Pulmonary artery (tissue), 1 donor: ENCODE measurements around the gene BTAF1.

DNA sequence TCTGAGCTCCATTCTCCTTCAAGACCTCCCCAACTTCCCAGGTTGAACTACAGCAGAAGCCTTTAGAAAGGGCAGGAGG, 427 bp upstream of the FAS start:
- PRO-cap = no peak

- PRO-cap = no peak
Observed at GRCh38 chr10:89347617-89348265, 19.9 kb downstream of the IFIT3 start.

DNA sequence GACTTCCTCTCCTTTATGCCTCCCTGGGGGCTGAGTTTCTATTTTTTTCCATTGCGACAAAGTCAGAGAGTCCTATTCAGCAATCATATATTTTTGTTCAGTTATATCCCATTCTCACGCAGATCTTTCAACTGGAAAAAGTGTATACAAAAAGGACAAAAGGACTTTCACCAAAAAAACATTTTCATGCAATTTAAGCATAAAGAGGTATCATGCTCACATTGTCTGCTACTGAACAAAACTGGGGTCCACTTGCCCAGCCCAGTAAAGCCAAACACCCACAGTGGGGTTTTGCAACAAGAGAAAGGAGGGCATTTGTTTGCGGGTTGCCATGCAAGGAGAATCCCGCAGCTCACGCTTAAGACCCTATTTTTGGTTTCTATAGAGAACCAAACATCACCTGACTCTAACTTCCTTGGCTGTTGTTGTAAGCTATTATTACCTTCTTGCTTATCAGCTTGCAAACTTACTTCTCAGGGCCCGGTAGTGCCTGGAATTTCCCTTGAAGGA, 20.5 kb downstream of the IFIT3 start:
- PRO-cap = no peak

GRCh38 chr10:89414925-89415859, 824 bp downstream of the IFIT5 start:
- PRO-cap = unidirectional peak, minus-strand start at chr10:89415248

- PRO-cap = no peak
Observed at GRCh38 chr10:89602840-89603478, 42.1 kb downstream of the PANK1 start.

DNA sequence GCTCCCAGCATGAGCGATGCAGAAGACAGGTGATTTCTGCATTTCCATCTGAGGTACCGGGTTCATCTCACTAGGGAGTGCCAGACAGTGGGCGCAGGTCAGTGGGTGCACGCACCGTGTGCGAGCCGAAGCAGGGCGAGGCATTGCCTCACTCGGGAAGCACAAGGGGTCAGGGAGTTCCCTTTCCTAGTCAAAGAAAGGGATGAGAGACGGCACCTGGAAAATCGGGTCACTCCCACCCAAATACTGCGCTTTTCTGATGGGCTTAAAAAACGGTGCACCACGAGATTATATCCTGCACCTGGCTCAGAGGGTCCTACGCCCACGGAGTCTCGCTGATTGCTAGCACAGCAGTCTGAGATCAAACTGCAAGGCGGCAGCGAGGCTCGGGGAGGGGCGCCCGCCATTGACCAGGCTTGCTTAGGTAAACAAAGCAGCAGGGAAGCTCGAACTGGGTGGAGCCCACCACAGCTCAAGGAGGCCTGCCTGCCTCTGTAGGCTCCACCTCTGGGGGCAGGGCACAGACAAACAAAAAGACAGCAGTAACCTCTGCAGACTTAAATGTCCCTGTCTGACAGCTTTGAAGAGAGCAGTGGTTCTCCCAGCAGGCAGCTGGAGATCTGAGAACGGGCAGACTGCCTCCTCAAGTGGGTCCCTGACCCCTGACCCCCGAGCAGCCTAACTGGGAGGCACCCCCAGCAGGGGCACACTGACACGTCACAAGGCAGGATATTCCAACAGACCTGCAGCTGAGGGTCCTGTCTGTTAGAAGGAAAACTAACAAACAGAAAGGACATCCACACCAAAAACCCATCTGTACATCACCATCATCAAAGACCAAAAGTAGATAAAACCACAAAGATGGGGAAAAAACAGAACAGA, 310.0 kb downstream of the KIF20B start:
- PRO-cap = no peak

- PRO-cap = no peak
Observed at GRCh38 chr10:90453668-90453999, 404.2 kb downstream of the HTR7 start.

DNA sequence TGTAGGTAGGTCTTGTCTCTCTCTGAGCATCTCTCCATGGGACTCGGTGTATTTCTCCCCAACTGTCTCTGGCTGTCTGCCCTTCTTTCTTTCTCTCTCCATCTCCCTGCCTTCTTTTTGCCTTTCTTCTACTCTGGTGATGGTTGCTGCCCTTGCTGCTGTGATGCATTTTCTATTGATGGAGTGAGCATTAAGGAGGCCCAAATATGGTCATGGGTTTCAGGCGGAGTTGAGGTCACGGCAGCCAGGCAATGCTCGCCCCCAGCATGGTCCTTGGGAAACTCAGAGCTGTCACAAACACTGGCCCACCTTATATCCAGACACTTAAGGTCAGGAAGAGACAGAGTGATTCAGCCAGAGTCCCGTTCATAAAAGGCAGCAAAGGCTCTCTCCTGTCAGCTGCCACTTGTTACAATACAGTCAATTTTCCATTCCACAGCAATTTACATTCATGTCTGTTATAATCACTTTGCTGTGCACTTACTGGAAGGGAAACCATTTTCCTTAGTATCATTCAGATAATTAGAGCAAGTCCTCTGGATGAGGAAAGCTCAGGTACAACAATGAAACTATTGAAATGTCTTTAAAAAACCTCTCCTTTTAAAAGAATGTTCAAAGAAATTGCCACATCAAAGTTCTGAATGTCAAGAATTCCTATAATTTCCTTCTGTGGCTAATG, 14.7 kb upstream of the ANKRD1 start:
- PRO-cap = no peak

- PRO-cap = no peak
Observed at GRCh38 chr10:91201222-91201600, 19.3 kb upstream of the PCGF5 start.

GRCh38 chr10:91557262-91557663, 75.6 kb downstream of the PPP1R3C start:
- PRO-cap = no peak

DNA sequence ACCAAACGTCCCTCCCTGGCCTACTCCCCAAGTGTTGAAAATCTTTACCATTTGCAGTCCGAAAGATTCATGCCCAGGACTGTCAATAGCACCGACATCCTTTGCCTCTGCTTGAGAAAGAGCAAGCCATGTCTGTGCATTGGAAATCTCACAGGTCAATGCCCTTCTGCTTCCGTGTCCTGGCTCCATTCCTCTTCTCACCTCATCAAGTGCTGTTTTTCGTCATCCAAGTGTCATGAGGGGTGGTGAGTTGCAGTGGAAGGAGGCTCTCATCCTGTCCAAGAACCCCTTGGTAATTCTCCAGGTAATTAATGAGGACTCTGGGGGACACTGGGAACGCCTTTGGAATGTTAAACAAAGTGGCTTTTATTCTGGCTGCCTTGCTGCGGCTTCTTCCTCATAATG, 57.9 kb downstream of the PPP1R3C start:
- PRO-cap = no peak

- PRO-cap = no peak
Observed at GRCh38 chr10:91581825-91582688, 50.8 kb downstream of the PPP1R3C start.

DNA sequence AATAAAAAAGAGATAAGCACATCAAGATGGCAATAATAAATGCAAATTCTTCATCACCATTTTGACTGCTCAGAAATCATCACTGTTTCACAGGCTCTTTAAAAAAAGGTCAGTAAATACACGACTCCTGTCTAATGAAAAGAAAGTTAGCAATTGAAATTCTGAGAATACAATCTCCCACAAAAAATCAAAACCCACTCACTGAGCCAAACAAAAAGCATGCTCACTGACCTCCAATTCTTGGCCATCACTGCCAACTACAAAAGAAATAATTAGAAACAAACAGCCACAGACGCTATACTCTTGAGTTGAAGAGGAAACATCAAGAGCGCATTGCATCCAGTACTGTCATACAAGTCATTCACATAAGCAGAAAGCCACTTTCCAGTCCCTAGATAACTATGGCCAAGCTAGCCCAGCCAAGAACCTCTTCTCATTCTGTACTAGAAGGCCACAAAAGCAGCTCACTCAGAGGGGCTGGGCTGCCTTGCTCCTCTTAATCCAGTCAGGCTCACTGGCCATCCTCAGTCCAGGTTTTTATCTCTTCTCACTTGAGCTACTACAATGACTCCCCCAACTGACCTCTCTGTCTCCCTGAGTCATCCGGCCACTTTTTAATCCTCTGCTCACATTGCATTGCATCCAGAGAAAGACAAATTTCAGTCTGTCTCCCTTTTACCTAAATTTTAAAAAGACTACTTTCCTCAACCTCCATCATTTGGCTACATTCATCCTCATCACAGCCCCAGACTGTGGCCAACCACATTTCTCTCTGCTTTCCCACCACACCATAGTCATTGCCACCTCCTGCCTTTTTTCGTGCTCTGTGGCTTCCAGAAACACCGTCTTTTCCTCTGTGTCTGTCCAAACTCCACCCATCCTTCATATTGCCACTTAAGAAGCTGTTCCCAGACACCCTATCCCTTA, 25.2 kb downstream of the PPP1R3C start:
- PRO-cap = no peak

- PRO-cap = no peak
Observed at GRCh38 chr10:91626449-91627328, 6.2 kb downstream of the PPP1R3C start.

- PRO-cap = no peak
Observed at GRCh38 chr10:91629739-91630914, 2.7 kb downstream of the PPP1R3C start.

GRCh38 chr10:91632061-91632307, 887 bp downstream of the PPP1R3C start:
- PRO-cap = no peak

DNA sequence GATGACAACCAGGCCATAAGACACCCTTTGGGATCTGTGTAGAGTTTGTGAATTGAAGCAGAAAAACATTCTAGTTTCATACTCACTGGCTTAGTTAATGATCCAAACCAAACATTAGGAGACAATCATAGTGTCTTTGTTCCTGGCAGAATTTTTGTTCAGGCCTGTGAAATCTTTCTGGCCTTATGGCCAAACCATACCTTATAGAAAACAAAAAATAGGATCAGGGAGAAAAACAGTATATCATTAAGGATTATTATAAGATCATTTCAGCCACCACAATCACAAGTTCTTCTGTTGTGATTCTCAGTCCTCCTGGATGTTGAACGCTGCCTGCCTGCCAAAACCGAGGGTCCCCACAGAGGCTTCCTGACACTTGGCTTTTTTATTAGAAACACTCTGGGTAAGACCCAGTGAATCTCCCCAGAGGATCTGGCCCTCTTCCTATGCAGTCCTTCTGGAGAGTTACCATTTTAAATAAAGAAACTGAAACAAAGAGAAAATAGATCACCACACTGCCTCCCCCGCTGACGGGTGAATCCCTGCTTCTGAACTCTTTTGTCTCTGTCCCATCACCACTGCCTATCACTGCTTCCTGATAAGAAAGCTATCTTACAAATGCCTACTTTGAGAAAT, 79.3 kb upstream of the PPP1R3C start:
- PRO-cap = no peak

DNA sequence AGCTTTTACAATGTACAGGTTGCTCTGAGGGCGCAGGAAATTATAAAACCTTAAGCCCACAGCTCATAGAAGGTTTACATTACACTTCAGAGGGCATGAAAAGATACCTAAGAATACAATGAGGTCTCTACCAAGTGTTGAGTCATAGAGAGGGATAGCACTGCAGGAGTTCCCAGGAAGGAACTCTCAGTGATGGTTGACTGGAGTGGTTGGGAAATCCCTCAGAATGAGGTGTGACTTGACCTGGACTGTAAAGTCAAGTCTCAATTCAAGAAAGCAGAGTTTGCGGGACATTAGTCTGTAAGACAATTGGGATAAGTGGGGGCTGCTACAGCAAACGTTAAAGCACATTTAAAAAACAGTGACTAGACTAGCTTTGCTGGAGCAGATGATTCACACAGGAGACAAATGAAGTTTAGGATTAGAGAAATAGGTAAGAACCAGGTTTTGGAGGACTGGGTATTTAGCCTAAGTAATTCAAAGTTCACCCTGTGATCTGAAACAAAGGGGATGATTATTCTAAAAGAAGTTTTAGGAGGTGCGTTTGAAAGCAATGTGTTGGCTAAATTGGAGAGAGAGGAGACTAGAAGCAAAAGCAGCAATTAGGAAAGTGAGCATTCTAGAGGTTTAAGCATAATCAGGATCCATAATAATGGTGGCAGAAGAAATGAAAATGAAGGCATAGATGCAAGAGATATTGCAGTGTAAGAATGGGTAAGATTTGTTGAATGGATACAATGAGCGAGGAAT, 22.1 kb downstream of the TNKS2 start:
- PRO-cap = no peak

DNA sequence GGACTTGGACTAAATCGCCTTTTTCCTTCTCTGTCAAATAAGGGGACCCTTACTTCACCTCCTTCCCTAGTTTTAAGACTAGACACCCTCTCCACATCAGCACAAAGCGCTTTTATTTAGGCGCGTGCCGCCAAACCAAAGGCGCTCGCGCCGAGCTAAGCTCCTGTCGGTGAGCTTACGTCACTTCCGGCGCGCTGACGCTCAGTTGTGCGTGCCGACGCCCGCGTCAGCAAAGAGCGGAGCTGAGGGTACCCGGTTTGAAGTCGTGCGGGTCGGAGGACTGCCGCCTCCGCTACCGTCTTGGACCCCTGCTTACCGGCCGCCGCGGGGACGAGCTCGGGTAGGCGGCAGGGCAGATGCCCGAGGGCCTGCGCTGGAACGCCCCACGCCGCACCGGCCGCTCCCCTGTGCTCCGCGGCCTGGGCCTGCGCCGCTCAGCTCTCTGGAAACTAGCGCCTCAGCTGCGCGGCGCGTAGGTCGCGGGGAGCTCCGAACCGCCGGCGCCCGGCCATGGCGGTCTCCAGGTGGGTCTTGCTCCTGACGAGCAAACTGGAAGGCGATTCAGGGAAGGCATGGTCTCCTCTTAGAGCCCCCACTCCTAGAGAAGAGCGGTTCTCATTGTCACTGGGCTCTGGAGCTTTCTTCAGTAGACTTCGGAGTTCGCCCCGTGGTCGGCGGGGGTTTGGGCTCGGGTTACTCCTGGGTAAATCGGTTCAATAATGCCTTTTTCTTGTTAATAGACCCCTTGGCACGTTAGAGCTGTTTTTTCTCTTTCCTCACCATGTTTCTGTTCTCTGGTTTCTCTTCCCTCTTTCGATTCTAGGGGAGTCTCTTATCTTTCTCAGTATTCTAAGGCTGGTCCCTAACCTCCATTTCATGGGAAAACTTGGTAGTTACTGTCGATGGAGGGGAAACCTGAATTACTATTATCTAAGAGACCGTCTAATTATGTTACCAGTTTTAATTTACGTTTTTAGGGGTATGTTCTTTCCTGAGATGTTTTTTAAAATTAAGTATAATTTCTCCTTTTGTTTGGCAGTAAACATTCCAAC, at the start of gene BTAF1:
Gene BTAF1 (plus strand): TSS at position 204 of the 1,052 bp plus-strand sequence.
- PRO-cap = bidirectional peak, plus-strand start at position 232 of the sequence, minus-strand start at position 157 of the sequence

DNA sequence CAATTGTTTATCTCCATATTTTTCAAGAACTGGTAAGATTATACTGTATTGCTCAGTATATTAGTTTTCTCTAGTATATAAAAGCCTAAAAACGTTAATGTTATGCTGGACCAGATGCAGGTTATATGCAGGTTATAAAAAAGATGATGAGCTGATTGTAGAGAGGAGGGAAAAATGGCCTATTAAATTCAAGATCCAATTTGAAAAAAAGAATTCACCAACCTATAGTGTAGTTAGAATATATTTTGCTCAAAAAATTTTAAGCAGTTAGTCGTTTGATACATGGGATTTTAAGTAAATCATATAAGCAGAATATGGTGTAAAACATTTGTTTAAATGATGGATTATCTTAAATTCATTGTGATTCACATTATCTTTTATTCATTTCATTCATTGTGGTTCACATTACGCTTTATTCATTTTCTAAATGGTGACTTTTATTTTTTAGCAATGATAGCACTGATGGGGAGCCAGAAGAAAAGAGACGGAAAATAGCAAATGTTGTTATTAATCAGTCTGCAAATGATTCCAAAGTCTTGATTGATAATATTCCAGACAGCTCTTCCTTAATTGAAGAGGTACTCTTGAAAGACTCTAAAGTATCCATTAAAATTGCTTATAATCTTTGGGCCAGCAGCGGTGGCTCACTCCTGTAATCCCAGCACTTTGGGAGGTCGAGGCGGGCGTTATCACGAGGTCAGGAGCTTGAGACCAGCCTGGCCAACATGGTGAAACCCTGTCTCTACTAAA, 32.7 kb downstream of the BTAF1 start:
- PRO-cap = no peak